UCH-1 (cell line): ENCODE measurements around the gene USP13.

GRCh38 chr3:177781626-177782105 lies 584.4 kb upstream of the TBL1XR1 start:
- RRBS = no CpG with 5 or more reads among the region's 3 CpGs

DNA sequence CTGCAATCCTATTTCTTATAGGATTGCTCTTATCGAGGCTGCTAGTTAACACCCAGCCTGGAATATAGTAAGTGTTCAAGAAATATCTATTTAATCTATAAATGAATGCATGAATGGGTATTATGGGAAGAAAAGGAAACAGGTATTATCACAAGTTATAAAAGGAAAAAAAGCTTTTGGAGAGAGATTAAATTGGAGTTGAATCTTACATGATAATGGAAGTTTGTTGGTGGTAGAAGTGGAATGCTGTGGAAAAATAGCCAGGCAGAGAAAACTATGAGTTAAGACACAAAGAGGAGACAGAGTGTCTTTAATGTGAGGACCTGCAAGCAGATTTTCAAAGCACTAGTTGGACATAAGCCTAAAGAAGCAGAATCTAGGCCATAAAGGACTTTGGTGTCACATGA lies 123.1 kb upstream of the KCNMB2 start:
- RRBS = no CpG with 5 or more reads among the region's 1 CpG

GRCh38 chr3:179017179-179017751 lies 54.3 kb downstream of the ZMAT3 start:
- RRBS = no CpG with 5 or more reads among the region's 5 CpGs

DNA sequence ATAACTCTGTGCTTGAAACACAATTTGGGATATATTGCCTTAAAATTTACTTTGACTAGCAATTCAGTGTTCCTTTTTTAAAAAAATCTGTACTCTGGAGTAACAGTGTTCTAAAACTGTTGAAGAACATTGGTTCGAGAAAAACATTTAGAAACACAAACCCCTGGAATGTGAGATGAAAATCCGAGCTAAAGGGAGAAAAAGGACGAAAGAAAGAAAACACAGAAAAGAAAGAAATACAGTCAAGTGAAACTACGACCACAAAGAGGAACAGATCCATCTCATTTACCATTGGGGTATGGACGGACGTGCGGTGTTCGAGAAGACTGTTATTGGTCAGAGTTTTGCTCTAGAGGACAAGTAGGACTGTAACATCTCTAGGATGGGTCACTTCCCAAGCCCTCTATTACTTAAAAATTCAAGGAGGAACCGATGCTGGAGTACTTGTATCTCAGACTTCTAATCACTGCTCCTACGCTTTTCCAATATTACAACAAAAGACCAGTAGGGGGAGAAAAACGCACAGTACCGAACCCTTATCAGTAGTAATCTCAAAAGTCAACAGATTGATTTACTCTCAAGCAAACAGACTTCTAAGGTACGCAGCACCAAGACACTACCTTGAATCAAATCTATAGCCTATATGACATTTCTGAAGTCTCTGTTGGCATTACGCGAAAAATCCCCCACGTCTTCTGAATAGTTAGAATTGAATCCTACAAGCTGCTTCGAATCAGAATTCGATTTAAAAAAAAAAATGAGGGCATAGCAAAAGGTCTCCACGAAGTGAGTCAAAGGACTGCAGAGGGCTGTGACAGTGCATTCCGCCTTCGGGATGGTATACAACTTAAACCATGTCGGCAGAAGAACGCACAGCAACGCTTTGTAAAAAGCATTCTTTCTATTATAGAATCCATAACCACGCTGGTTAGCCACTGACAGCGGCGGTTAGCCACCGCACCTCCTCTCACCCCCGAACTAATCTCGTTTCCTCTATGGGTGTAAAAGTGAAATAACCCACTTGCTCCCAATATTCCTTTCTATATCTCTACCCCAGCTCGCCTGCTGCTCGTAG lies 1.0 kb upstream of the PIK3CA start:
- RRBS = no CpG with 5 or more reads among the region's 32 CpGs

- RRBS = 4% methylated on average over 8 of the region's 47 CpGs
Measured at GRCh38 chr3:179323159-179323574, 336 bp downstream of the ZNF639 start.

DNA sequence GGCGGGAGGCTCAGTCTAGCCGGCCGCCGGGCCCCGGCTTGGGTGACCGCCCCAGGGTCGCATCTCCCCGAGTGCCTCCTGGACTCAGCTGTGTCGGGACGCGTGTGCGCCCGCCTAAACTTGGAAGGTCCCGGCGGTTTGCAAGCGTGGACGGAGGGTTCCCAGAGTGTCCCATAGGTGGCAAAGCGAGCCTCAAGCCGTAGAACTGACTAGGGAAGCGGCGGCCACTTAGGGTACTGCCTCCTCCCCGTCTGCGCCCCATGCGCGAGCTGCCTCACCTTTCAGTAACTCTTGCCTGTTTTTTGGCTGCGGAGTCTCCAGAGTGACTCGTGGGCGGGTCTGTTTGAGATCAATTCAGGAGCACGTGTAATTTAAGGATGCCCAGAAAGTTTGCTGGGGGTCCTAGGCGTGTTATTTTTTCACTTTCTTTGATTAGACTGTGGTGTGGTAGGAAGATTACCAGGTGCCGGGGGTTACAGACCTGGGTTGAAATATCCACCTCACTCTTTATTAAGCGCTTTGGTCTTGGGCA lies 749 bp downstream of the ACTL6A start:
- RRBS = 3% methylated on average over 7 of the region's 32 CpGs

DNA sequence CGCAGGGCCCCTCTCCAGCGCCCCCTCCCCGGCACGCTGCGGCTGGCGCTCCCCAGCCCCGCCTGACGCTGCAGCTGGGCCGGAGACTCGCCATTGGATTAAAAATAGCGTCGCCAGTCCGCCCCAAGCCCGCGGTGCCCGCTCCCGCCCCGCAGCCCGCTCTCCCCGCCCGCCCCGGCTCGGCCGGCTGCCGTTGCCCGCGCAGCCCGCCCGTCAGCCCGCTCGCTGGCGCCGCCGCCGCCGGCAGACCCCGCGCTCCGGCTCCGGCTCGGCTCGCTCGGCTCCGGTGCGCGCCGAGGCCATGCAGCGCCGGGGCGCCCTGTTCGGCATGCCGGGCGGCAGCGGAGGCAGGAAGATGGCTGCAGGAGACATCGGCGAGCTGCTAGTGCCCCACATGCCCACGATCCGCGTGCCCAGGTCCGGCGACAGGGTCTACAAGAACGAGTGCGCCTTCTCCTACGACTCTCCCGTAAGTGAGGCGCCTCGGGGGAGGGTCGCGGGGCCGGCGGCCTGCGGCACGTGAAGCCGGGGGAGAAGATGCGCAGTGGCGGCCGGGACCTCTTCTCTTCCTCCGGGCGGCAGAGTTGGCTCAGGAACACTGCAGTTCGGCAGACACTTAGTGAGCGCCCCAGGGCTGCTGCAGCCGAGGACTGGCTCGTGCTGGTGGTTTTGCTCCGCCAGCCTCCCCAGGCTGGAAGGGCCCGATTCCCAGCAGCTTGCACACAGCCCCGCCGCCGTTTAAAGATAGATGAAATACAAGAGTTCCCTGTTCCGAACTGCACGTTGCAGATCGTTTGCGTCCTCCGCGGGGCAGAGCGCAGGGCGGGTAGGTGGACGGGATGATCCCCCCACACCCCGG lies at the start of gene USP13:
Gene USP13 (plus strand): TSS at position 116 of the 859 bp plus-strand sequence.
- RRBS = 3% methylated on average over 41 of the region's 98 CpGs

- RRBS = no CpG with 5 or more reads among the region's 15 CpGs
Measured at GRCh38 chr3:179739749-179740496, 87.1 kb downstream of the USP13 start.

GRCh38 chr3:179788448-179789205 lies 135.8 kb downstream of the USP13 start:
- RRBS = no CpG with 5 or more reads among the region's 6 CpGs

DNA sequence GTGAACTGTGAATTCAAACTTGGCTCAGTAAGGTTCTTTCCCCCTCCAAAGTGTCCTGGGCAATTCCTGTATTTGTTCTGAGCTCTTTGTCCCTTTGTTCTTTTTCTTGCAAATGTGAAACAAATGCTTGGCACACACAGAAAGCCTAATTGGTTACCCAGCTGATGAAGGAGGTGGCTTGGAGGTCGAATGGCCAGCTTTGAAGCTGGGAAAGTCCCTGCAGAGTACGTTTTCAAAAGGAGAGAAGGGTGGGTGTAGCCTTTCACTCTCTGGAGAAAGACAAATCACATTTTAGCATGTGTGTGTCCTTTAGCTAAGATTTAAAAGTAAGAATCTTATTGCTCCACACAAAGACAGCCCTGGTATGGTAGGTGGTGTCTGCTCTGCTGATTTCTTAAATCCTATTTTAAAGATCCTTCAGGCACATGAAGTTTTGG lies 154.4 kb downstream of the PEX5L start:
- RRBS = no CpG with 5 or more reads among the region's 2 CpGs

- RRBS = no CpG with 5 or more reads among the region's 6 CpGs
Measured at GRCh38 chr3:180606208-180606798, 4.3 kb downstream of the TTC14 start.

DNA sequence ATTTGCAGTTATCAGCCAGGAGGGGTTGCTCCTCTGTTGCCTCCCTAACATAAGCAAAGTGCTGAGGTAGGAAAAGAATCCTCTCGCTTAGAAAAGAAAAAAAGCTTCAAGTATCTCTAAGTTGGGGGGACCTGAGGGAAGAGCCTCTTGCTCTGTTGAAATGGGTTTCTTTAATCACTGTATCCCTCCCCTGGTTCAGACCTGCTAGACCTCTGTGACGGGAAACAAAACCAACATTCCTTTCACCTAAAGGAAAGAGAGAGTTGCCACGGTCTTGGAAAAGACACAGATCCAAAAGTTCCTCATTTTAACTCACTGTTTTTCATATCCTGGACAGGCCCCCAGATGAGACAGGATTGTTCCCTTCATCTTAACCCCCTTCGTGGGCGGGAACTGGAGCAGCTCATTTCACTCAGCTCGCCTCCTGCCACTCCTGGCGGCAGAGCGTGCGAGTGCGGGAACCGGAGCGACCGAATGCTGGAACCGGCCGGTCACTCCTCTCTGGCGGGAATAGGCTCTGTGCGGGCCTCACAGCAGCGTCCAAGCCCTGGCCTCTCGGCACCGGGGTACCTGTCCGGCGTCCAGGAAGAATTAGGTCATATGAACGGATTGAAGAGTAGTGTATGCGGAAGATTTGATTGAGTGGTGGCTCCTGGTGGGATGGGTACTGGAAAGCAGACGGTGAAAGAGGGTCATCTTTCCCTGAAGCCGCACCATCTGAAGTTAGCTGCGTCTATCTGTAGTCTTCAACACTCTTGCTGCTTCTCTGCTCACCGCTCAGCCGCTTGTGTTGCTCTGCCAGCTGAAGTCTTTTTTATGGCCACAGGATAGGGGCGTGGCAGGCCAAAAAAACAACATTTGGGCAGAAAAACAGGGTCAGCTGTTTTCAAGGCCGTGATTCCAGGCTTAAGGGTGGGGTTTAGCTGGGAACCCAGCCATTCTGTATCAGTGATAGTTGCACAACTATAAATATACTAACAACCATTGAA lies 42.4 kb upstream of the FXR1 start:
- RRBS = 19% methylated on average over 3 of the region's 31 CpGs

- RRBS = no CpG with 5 or more reads among the region's 3 CpGs
Measured at GRCh38 chr3:180976434-180977199, 12.9 kb downstream of the DNAJC19 start.

DNA sequence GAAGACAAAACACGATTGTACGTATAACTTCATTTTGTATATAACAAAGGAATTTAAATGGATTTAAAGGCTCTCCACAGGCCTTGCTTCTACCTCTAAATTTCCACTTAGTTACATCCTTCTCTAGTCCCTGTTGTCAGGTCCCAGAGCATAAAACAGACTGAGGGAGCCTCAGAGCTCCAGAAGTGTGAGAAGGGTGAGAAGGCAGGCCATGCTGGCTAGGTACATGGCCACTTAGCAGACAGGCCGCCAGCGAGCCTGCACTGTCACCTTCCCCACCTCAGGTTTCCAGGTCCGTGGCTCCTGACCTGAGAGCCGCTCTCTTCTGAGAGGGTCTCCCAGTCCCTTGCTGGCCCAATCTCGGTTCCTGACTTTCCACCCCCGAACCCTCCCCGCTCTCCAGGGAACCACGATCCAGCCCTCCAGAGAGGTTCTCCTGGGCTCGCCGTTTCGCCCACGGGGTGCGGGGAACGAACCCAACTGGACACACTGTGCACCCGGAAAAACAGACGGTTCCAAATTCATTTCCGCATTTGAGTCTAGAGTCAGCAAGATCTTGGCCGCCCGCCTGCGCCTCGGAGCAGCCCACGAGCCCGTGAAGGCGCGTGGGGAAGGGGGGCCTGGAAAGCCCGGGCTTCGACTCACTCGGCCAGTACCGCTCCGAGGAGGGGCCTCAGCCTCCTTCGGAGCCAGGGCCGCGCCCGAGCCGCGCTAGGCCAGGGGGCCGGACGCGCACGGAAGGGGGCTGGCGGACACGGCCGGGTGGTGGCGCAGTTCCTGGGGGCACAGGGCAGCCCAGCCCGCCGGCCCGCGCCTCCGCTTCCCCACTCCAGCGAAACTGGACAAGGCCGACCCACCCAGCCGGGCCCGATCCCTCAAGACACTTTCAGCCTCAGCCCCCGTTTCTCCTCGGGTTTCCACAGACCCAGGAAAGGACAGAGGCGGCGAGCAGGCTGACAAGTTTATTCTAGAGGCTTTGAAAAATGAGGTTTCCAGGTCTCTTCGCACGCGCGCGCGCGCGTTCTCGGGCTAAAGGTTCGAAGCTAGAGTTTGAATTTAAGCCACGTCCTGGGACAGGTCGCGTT lies 16.6 kb upstream of the SOX2 start:
- RRBS = 25% methylated on average over 21 of the region's 72 CpGs

DNA sequence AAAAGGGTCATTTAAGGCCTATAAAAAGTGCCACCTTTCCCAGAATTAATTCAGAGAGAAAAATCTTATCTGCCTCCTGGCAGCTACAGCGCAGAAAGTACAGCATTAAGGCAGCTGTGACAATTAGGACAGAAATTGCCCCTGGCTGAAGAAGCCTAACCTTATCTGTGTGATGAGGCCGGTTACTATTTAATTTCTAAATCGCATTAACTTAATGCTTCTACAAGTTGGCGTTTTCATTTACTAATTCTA lies 1.2 kb downstream of the ATP11B start:
- RRBS = no CpG with 5 or more reads among the region's 4 CpGs

- RRBS = no CpG with 5 or more reads among the region's 6 CpGs
Measured at GRCh38 chr3:182877187-182877808, 84.0 kb downstream of the ATP11B start.

DNA sequence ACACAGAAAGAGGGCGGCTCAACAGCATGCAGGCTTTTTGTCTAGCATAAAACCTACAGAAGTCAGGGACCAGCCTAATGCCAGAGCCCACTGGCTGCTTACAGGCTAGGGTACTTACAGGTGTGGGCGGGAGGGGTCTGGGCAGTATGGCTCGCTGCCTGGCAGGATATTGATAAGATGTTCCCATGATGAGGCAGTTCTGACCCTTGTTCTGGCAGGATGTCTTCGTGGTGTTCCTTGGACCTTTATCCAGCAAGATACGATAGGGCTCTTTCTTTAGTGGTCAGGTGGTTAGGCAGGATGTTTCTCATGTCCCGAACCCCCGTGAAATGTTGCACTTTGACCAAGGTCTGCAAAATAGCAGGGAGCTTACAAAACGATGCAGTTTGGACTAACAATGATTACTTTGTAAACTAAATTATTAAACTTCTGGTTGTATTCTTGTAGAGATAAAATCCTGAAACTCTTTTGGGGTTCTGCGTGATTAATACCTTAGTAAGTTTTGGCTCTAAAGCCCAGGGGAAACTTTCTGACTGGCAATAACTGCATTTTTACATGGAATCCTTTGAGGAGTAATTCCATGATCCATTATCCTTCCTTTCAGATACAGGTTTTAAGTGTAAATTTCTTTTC lies 84.6 kb downstream of the DCUN1D1 start:
- RRBS = no CpG with 5 or more reads among the region's 9 CpGs

DNA sequence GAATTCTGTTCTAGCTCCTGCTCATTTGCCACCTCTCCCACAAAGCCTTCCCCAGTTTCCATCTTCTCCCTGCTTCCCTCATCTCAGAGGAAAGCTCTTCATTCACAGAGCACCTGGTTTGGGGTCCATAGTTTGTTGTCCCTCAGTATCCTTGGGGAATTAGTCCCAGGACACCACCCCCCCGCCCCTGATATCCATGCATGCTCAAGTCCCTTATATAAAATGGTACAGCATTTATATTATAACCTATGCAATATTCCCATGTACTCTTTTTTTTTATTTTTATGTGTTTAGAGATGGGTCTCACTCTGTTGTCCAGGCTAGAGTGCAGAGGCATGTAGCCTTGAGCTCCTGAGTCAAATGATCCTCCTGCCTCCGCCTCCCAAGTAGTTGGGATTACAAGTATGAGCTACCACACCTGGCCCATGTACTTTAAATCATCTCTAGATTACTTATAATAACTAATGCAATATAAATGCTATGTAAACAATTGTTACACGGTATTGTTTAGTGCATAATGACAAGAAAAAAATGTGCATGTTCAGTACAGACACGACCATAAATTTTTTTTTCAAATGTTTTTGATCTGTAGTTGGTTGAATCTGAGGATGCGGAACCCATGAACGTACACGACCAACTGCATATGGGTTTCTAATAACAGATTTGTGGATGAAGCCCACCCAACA lies 5.6 kb downstream of the B3GNT5 start:
- RRBS = no CpG with 5 or more reads among the region's 7 CpGs

DNA sequence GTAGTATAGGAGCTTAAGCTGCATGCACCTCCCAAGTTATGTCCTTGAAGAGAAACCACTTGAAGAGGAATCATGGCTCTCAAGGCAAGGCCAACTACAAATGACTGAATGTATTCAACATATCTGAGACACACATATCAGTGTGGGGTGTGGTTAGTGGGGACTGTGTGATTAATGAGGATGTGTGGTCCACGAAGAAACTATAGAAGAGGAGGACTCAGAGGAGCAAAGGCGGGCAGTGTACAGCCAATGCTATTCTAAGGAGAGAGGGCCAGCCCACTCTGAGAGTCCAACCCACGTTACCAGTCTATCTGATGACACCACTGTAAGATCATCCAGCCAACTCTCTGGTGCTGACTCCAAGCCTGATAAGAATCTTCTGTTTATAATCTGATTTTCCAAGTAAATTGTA lies 47.3 kb downstream of the MCF2L2 start:
- RRBS = no CpG with 5 or more reads among the region's 3 CpGs